A549 (cell line): ENCODE measurements around a stretch of chr2.

DNA sequence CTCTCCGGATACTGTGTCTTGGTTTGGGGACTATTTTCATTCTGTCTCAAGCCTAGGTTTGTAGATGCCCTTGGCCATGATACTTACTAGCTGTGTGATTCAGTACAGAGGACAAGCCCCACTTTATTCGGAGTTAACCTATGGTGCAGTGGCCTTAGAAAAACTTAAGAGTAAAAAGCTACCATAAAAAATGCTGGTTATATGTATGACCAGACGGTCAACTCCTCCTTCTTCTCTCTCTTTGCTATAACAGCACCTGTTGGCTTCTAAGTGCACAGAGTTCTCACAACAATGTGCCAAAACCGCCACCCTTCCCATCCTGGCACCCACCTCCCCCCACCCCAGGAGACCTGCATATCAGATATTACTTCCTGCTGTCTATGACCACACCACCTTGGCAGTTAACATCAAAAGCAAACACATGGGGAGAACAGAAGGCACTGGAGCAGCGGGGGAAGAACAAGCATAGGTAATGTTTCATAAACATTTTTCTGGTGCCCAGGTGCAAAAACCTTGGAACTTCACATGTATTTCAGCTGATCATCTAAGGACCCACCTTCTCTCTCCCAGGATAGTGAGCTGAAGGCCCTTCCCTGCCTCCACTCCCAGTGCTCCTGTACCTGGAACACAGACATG, 15.5 kb downstream of the SPRED2 start:
- PRO-cap = no peak
CAGE:
- cytosol, long polyA plus RNA = no peak
- long polyA plus RNA = no peak
- nucleus, long polyA plus RNA = no peak

- PRO-cap = no peak
CAGE:
- cytosol, long polyA plus RNA = no peak
- long polyA plus RNA = no peak
- nucleus, long polyA plus RNA = no peak
Measured at GRCh38 chr2:65432901-65433208, 456 bp upstream of the SPRED2 start.

GRCh38 chr2:65437010-65437230, 4.5 kb upstream of the SPRED2 start:
- PRO-cap = no peak
CAGE:
- cytosol, long polyA plus RNA = no peak
- long polyA plus RNA = no peak
- nucleus, long polyA plus RNA = no peak

DNA sequence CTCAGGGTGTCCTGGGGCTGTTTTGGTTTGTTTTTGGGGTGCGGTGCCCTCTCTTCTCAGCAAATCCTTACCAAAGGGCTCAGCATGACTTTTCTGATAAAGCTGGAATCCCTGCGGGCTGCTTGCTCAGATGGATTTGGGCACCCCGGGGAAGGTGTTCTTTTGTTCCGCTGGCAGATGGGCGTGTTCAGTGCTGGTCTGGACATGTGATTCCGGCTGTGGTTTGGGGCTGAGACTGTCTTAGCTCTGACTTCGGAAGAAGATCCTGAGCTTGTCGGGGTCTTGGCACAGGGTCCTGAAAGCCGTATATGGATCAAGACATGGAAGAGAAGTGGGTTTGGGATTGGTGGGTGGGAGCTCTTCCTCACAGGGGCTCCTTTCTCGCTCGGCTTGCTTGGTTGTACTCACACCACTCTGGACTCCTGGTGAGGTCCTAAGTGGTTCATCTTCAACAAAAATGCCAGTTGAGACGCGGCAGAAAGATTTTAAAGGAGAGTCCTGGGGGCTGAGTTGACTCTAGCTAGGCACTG, 134.3 kb upstream of the SPRED2 start:
- PRO-cap = no peak
CAGE:
- cytosol, long polyA plus RNA = no peak
- long polyA plus RNA = no peak
- nucleus, long polyA plus RNA = no peak

GRCh38 chr2:66439038-66439615, 4.2 kb downstream of the MEIS1 start:
- PRO-cap = no peak
CAGE:
- cytosol, long polyA plus RNA = no peak
- long polyA plus RNA = no peak
- nucleus, long polyA plus RNA = no peak

DNA sequence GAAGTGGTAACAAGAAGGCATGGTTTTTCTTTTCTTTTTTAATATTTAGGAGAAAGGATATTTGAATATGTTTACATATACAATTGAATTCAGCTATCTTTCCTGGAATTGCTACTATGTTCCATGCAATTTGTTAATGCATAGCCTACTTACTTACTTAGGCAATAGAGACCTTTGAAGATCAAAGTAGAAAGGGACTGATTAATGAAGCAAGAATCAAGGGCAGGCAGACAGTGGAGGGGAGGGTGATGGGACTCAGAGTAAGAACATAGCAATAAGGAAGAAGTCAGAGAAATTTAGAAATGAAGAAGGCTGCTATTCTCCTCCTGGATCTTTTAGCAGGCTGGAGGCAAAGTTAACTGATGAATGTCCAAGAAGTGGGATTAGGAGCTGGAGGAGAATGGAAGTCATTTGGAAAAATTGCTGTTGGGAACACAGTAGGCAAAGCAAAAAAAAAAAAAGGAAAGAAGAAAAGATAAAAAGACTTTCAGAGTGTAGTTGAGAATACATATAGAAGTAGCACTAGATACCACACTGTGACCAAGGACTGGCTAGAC, 94.9 kb downstream of the MEIS1 start:
- PRO-cap = no peak
CAGE:
- cytosol, long polyA plus RNA = no peak
- long polyA plus RNA = no peak
- nucleus, long polyA plus RNA = no peak

DNA sequence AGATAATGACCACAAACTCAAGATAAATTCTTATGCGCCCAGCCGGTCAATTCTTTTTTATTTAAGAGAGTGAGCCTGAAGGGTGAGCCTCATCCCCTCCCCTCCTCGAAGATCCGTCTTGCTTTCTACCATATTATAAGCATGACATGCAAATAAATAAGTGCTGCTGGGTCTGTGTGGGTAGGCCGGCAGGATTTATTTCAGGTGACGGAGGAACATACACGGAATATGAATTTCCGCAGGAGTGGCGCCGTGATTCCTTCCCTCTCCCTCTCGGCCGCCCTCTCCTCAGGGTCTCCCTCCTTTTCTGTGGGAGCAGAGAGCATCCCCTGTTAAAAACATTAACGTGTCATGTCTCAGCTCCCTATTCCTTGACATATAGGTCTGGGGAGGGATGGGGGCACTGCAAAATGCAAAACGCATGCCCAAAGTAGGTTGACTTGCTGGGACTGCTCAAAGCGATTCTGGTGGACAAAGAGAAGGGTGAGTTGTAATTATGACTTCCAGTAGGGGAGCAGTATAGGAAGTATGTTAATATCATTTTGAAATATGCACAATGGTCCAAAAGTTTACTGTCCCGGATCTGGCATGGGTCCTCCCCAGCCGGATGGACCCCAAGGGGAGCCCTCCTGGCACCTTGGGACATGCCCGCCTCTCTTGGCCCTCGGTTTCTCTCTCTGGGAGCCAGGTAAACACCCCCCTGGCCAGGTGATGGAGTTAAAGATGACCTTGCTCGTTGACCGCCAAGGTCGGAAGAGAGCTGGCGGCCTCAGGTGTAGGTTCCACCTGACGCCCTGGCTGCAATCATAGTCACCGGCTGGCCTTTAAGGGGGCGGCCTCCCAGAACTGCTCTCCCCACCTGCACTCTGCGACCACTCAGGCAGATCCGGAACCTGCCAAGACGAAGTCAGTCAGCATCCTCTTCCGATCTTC, 147.9 kb downstream of the MEIS1 start:
- PRO-cap = no peak
CAGE:
- cytosol, long polyA plus RNA = no peak
- long polyA plus RNA = no peak
- nucleus, long polyA plus RNA = no peak

DNA sequence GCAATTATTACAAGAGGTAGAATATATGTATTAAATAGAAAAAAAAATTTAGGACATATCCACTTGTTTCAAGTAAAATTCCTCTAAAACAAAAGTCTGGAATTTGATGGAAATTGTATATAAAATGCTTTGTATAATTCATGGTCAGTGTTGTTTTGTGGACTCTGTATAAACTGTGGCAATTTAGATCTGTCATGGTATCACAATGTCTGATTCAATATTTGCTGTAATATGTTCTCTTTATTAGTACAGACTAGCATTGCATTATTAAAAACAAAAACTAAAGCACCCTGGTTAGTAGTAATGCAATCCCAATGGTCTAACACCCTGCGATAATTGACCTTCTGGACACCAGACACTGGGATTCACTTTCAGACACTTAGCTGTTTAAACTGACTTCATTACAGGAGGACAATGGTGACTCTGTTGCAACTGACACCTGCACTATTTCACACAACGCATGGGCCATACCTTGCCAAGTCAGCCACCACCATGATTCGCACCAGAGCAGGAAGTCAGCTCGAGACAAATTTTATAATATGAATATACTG, 150.5 kb downstream of the MEIS1 start:
- PRO-cap = no peak
CAGE:
- cytosol, long polyA plus RNA = no peak
- long polyA plus RNA = no peak
- nucleus, long polyA plus RNA = no peak

GRCh38 chr2:67215242-67215650, 181.9 kb upstream of the ETAA1 start:
- PRO-cap = no peak
CAGE:
- cytosol, long polyA plus RNA = no peak
- long polyA plus RNA = no peak
- nucleus, long polyA plus RNA = no peak

DNA sequence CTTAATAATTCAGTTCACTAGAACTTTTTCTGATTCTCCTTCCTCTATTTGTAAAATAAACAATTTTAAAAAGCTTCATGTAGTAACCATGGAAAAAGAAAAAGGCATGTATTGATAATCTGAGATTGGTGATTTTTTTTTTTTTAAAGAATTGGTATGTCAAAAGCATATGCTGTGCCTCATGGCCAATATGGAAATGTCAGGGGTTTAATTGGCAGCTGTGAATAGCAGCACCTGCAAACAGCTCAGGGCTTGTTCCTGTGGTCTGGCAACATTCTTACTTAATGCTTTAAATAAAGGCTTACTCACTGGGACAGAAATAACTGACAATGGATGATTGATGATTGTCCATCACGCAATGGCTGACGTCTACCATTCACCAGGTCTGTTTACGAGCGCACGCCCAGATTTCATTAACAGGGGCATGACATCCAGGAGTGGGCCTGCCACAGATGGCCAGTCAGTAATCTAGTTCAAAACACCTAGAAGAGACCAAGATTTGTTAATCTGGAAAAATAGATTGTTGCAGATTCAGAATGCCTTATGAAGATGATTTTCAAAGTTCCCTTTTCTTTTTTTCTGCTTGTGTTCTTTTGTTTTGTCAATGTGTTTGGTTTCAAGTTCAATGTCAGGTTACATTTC, 66.7 kb downstream of the ETAA1 start:
- PRO-cap = no peak
CAGE:
- cytosol, long polyA plus RNA = no peak
- long polyA plus RNA = no peak
- nucleus, long polyA plus RNA = no peak

DNA sequence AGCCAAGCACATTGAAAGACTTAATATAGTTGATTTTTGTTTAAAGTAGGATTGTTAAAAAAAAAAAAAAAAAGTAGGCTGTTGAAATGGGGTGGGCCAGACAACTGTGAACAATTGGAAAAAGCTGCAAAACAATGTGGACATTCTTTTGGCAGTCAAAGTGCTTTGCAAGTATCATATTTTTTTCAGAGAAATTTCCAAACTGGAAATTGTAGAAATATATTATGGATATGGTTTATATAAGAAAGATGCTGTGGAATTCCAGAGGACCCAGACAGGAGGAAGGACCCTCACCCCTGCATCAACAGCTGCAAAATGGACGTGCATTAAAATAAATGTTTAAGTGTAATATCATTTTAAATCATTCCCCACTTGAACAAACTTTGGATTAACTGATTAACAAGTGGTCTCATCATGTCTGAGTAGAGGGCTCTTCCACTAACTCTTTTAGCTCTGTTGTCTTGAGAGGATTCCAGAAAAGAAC, 82.2 kb downstream of the ETAA1 start:
- PRO-cap = no peak
CAGE:
- cytosol, long polyA plus RNA = no peak
- long polyA plus RNA = no peak
- nucleus, long polyA plus RNA = no peak

DNA sequence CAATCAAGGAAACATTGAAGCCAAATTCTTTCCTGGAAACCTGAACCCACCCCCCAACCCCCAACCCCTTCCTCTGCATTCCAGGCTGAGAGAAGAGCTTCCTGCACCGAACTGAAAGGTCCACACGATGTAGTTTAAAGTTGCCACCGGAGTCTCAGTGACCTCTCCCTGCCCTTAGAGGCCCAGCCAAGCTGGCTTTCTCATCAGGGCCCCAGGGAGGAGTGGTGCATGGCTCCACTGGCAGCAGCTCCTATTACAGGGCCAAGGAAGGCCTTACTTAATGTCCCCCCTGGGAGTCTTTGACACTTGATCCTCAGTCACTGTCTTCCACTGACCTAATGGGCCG, 167.2 kb downstream of the C1D start:
- PRO-cap = no peak
CAGE:
- cytosol, long polyA plus RNA = no peak
- long polyA plus RNA = no peak
- nucleus, long polyA plus RNA = no peak

DNA sequence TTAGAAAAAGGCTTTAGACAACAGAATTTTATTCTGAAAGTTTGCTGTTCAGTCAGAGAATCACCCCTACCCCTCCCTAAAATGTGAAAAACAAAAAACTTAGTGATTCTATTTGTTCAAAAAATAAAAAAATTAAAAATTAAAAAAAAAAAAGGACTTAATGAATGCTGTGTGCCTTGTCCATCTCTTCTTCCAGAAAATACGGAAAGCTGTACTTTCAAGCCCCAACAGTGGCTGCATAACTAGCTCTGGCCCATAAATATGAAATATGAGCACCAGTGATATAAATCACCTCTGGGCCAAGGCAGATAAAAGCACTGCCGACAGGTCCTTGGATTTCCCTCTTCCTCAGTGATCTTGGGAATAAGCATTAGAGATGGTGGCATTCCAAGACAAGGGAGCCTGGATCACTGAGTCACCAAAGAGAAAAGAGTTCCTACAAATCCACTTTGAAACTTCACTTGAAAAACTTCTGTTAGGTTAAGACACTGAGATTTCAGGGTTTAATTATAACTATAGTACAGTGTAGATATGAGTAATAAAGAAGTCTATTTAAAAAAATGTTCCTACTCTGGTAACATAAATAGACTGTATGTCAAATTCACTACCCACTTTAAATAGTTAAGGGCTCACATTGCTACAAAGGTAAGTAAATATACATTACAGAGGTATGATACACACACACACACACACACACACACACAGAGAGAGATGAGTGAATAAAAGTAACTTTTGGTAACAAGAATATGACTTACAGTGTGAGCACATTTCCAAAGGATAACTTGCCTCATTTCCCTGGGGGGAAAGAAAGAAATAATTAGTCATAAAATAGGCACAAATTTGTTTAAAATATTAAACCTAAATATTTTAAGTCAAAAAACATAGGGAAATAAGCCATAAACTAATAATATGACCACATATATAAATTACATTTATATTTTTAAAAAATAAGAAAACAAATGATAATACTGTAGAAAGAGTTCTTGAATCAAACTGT, 35.7 kb downstream of the PPP3R1 start:
- PRO-cap = no peak
CAGE:
- cytosol, long polyA plus RNA = no peak
- long polyA plus RNA = no peak
- nucleus, long polyA plus RNA = no peak

DNA sequence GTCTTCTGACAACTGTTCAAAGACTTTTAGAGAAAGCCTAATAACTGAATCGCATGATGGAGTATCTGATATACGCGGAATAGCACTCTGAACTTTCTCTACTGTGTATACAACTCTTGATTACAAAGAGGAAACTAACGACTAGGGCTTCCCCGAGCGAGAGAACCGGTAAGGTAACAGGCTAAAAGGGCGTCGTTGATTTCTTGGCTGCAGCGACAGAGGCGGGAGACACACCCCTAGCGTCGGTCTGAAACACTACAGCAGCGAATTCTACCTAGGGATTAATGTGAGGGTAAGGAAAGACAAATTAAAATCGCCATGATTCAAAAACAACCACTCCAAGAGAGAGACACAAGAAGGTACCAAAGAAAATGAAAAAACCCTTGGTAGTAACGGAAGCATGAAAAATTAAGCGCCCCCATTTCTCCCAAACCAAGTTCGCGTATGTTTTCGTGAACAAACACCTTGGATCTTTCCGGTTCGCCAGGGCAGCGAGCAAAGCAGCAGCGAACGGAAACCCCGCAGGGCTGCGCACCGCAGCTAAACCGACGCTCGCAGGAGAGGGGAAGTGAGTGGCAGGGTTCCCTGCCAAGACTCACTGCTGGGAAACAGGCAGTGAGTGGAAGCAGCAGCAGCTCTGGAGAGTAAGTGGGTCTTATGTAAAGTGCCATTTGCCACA, 1.2 kb downstream of the PPP3R1 start:
- PRO-cap = unidirectional peak, plus-strand start at position 543 of the sequence; unidirectional peak, plus-strand start at position 598 of the sequence
CAGE:
- cytosol, long polyA plus RNA = no peak
- long polyA plus RNA = no peak
- nucleus, long polyA plus RNA = no peak

DNA sequence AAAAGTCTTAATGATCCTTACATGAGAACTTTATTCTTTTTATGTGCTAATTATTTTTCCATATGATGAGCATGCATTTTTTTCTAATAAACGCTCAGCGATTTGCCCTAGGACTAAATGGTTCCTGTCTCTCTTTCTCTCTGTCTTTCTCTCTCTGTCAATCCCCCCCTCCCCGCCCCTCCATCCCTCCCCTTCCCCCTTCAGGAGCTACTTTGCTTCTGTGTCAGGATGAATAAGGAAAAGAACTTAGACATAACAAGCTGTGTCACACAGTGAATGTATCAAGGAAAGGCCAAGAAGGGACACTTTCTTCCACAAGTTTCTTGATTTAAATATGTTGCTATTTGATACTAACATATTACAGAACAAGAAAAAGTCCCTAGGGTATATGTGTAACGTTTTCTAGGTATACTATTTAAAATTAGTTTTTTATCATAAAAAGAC, 1.4 kb upstream of the PPP3R1 start:
- PRO-cap = no peak
CAGE:
- cytosol, long polyA plus RNA = no peak
- long polyA plus RNA = no peak
- nucleus, long polyA plus RNA = no peak

DNA sequence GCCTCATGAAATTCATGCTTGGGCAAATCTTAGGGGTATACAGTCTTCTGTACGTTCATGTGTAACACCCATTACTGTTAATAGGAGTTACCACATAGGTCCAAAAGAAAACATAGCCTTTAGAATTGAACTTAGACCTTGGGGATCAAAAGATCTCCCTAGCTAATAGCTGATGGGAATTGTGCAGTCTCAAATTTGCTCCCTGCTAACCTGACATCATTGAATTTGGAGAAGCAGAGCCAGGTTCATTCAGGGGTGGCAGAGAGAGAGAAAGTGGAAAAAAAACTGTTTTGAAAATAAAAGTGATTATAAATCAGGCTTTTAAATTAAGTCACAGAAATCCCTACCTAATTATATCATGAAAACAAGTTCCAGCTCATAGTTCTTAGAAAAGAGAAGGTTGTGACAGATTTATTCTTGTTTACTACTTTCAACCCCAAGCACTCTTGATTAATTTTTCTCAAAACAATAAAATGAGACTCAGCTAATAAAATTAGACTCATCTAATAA, 28.1 kb upstream of the PPP3R1 start:
- PRO-cap = no peak
CAGE:
- cytosol, long polyA plus RNA = no peak
- long polyA plus RNA = no peak
- nucleus, long polyA plus RNA = no peak

GRCh38 chr2:68318512-68319301, 1.0 kb downstream of the CNRIP1 start:
- PRO-cap = no peak
CAGE:
- cytosol, long polyA plus RNA = no peak
- long polyA plus RNA = no peak
- nucleus, long polyA plus RNA = no peak

GRCh38 chr2:68383219-68384182, 18.4 kb downstream of the PLEK start:
- PRO-cap = no peak
CAGE:
- cytosol, long polyA plus RNA = no peak
- long polyA plus RNA = no peak
- nucleus, long polyA plus RNA = no peak

GRCh38 chr2:68441180-68441604, 25.9 kb downstream of the FBXO48 start:
- PRO-cap = no peak
CAGE:
- cytosol, long polyA plus RNA = no peak
- long polyA plus RNA = no peak
- nucleus, long polyA plus RNA = no peak

DNA sequence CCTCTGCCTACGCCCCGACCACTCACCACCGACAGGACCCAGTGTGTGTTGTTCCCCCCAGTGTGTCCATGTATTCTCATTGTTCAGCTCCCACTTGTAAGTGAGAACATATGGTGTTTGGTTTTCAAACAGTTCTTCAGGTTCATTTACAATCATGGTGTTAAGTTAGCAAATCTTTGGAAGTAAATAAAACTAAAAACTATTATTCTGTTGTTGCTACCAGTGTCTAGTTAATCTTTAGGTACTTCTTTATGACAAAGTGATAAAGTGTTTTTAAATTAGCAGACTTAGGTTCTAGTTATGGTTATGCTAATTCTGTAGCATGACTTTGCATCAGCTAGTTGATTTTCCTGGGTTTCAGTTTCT, 84.6 kb upstream of the PROKR1 start:
- PRO-cap = no peak
CAGE:
- cytosol, long polyA plus RNA = no peak
- long polyA plus RNA = no peak
- nucleus, long polyA plus RNA = no peak